Umbilical cord (tissue), 2 donors: ENCODE measurements around the gene CELA3B.

- RAMPAGE, long total RNA: no peak
These were observed 20.7 kb downstream of the ECE1 start for GRCh38 chr1:21269422-21270130.

GRCh38 chr1:21298694-21299456, 8.6 kb upstream of the ECE1 start:
- RAMPAGE, long total RNA: no peak

- RAMPAGE, long total RNA: no peak
These were observed 17.4 kb upstream of the ECE1 start for GRCh38 chr1:21307697-21308092.

DNA sequence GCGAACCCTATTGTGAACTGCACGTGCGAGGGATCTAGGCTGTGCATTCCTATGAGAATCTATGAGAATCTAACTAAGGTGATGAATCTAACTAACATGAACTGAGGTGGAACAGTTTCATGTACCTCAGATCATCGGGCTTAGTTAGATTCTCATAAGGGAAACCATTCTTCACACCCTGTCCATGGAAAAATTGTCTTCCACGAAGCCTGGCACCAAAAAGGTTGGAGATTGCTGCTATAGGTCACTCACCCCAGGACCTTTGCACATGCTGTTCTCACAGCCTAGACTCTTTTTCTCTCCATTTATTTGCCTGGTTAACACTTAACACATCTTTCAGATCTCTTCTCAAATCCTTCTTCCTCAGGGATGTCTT, 37.6 kb upstream of the ECE1 start:
- RAMPAGE, long total RNA: no peak

GRCh38 chr1:21335068-21335636, 44.9 kb upstream of the ECE1 start:
- RAMPAGE, long total RNA: no peak

DNA sequence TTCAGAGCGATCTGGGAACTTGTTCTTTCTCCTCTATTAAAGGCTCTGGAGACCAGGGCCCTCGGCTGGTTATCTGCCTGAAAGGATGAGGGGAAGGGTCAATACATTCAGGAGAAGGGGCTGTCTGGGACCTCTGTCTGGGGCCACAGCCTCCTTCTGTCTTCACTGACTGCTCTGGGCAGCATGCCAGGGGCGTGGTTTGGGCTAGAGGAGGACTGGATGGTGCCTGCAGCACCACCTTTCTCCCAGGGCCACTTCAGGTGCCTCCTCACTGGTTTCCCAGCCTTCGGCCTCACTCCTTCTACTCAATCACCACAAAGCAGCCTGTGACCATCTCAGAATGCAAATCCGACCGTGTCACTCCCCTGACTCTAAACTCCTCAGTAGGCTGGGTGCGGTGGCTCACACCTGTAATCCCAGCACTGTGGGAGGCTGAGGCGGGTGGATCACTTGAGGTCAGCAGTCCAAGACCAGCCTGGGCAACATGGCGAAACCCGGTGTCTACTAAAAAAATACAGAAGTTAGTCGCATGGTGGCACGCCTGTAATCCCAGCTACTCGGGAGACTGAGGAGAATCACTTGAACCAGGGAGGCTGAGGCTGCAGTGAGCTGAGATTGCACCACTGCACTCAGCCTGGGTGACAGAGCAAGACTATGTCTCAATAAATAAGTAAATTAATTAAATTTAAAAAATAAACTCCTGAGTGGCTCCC, 50.1 kb upstream of the ECE1 start:
- RAMPAGE, long total RNA: no peak

GRCh38 chr1:21341243-21341899, 51.1 kb upstream of the ECE1 start:
- RAMPAGE, long total RNA: no peak

DNA sequence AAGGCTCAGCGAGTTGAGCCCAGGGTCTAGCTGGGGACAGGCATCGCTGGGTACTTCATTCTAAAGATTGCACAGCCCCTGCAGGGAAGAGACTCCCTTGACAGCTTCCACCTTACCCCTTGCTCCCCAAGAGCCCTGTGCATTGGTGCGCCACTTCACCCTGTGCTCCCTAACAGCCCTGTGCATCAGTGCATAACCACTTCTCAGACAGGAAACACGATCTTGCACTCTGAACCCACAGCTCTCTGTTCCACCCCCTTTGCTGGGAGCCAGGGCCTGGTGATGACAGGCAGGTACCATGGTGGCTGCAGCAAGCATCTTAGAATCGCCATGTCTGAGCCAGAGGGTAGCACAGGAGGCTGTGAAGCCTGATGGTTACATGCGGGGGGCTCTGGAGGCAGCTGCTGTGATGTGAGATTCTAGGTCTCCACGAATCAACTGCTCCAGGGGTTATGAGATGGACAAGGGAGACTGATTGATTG, 5.0 kb downstream of the ALPL start:
- RAMPAGE, long total RNA: no peak

GRCh38 chr1:21631913-21632821, 37.0 kb downstream of the RAP1GAP start:
- RAMPAGE, long total RNA: no peak

DNA sequence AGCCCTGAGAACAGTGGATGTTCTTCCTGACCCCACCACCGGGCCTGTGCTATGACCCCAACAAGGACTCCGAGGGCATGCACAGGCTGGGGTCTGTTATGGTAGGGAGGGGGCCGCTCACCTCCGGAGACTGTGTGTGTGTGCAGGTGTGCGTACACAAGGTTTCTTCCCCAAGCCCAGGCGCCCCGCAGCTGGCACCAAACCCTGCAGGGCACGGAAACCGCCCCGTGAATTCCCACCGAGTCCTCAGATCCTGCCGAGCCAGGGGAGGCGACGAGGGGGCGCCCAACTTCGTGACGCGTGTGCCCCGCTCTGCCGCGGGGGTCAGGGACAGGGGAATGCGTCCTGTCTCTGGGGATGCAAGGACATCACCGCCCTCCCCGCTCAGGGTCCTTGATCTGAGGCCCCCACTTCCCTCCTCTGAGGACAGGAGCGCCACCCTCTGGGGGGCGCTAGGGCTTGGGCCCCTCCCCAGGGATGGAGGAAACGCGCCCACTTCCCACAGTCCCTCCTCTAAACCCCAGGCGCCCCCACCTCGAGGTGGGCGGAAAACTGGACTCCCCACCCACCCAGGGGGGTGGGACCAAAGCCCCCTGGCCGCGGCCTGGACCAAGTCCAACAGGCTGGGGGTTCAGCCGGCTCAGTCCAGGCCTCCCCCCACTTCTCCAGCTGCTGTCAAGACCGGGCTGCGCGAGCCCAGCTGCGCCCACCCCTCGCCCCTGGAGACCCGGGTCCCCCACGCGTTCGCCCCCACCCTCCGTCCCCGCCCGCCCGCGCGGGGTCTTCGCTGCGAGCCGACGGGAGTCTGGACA, 561 bp downstream of the RAP1GAP start:
- RAMPAGE, long total RNA: no peak

- RAMPAGE, long total RNA: no peak
These were observed 52.4 kb upstream of the RAP1GAP start for GRCh38 chr1:21721283-21722305.

DNA sequence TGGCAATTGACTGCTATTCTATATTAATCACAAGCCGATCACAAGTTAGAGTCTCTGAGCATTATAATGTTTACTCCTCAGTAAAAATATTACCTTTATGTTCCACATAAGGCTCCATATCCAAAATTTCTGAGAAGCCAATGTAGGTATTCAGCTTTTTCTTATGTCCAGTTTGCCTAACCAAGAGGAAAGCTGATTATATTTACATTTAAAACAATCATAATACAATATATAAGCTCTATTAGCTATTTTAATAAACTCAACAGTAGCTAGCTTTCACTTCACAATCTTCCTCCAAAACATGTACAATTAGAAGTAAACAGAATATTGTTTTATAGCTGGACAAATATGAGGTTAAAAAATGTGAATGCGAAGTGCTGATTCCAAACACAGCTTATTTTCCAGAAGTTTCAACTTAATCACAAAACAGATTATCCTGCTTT, 36.0 kb downstream of the USP48 start:
- RAMPAGE, long total RNA: no peak

DNA sequence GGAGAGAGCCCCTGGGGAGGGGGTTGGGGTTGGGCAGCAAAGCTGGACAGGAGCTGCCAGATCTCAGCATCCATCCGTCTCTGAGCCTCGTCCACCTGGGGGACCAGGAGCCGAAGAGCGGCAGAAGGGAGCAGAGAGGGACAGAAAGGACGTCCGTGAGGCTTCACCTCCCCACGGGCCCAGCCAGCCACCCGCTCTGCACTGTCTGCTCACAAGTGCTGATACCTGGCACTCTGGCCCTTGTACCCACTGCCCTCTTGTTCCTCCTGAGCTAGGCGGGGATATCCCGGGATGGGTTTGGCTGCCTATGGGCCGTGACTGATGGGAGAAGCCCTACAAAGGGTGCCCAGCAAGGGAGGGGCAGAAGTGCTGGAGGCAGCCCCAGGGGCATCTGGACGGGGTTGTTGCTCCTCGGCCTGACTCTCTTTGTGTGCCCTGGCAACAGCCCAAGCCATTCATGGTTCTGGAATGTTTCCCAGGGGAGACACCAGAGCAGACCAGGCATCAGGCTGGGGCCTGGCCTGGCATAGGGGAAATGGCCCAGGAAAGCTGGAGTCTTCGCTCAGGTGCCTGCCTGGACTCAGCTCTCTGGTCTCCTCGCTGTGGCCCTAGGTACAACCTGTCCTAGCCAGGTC, 57.6 kb downstream of the LDLRAD2 start:
- RAMPAGE, long total RNA: no peak

DNA sequence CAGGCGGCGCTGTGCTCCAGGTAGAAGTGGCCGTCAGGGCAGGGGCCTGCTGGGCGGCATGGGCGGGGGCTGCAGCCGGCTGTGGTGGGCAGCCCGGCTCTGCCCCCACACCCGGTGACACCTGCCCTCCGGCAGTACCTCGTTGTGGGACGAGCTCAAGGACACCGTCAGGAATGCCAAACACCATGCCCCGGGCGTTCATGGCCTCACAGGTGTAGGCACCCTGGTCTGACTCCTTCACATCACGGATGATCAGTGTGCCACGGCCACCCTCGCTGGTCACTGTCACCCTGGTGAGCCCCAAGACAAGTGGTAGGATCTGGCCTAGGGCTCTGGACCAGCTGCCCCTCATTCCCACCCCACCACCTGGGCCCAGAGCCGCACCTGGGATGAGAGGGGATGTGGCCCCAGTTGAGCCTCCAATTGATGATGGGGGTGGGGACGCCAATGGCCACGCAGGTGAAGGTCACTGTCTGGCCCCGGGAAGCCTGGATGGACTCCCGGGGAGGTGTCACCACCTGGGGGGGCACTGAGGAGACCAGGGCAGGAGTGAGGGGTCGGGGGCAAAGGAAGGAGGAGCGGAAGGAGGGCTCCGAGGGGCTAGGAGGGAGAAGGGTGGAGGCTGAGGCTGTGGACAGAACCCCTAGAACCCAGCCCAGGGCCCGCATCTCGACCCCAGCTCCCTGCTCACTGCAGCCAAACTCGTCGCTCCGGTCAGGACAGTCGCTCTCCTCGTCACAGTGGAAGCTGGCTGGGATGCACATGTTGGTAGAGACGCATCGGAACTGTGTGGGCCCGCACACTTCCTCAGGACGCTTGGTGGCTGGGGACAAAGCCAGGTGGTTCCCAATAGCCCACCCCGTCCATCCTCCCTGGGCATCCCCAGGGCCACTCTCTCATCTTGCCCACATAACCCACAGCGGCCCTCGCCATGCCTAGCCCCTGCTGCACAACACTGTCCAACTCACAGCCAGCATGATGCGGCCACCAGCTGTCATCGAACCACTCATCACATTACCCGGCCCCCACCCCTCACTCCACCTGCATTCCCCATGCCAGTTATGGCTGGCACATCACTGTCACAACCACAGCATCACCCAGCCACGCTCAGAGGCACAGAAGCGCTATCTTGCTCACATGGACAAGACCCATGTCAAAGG, 52.1 kb downstream of the HSPG2 start:
- RAMPAGE, long total RNA: no peak

GRCh38 chr1:21902005-21902864, 34.9 kb downstream of the HSPG2 start:
- RAMPAGE, long total RNA: no peak

DNA sequence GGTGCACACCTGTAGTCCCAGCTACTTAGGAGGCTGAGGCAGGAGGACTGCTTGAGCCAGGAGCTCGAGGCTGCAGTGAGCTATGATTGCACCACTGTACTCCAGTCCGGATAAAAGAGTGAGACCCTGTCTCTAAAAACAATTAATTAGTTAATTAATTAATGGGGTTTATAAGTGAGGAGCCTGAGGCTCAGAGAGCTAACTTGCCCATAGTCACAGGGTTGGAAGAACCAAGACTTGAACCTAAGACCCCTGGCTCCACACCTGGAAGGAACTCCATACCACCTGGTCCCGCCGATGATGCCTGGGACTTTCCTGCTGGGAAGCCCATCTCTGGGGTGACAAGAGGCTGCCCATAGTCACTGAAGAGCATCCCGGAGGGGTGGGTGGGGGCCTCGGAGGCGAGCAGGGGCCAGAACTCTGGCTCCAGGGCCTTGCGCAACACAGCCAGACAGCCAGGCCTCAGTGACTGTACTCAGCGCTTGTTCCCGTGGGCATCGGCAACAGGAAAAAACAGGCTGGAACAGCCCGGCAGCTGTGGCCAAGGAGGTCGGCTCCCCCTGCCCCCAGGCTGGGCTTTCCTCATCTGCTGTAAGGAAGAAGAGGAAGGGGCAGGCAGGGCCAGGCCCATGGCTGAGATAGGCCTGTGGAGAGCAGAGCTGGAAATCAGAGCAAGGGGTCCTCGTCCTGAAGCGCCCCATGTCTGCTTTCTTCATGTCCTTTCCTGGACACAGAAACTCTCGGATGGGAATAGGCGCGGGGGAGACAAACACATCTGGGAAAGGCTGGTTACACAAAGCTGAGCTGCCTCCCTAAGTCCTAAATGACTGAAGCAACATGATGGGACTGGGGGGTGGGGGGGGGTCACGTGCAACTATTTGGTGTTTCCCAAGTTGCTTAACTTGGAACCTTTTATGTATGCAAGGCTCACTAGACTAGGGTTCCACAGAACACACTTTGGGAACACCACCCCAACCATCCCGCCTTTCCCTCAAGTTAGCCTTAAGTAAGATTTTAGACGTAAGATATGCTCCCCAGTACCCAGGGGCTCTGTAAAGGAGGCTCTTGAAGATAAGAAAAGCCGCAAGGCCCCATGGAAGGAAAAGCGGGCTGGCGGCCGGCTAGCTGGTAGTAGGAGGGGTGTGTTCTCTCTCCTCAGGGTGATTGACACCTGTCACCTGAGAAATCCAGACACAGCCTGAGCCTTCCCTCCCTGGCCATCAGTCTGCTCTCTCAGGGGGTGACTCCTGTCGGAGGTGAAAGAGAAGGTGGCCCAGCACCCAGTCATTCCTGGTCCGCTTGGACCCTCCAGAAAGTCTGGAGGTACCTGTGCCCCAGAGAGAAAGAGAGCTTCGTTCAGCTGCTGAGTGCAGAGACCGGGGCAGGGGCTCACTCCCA, 30.7 kb downstream of the HSPG2 start:
- RAMPAGE, long total RNA: no peak

DNA sequence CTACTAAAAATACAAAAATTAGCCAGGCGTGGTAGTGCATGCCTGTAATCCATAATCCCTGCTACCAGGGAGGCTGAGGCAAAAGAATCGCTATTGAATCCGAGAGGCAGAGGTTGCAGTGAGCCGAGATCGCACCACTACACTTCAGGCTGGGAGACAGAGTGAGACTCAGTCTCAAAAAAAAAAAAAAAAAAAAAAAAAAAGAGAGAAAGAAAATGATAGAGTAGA, 10.6 kb downstream of the HSPG2 start:
- RAMPAGE, long total RNA: no peak

GRCh38 chr1:21956684-21957581, 19.8 kb upstream of the HSPG2 start:
- RAMPAGE, long total RNA: no peak

- RAMPAGE, long total RNA: no peak
These were observed at the start of gene CELA3B for GRCh38 chr1:21976585-21977322. Gene CELA3B (plus strand): TSS chr1:21977022.

DNA sequence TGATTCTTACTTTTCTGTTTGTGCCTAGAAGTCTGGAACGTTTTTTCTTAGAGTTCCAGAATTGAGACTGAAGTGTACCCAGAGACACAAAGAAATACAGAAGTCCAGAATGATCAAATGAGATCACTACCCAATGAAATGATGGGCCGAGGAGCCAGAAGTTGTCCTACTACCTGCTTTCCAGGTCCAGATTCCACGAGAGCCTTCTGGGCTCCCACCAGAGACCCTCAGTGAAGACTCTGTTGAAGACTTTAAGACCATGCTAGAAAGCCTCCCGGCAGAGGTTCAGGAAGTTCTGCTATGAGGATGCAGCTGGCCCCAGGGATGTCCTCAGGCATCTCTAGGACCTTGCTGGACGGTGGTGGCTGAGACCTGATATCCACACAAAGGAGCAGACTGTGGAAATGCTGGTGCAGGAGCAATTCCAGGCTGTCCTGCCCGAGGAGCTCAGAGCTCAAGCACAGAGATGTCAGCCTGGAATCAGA, 22.2 kb upstream of the CDC42 start:
- RAMPAGE, long total RNA: no peak